Measurements from ENCODE around the genes TKTL2, TMA16 and APELA.

GRCh38 chr4:159397919-159398398 is 295.1 kb downstream of the RAPGEF2 start:
- RRBS, result no CpG with 5 or more reads among the region's 5 CpGs

GRCh38 chr4:159401217-159401698 is 298.4 kb downstream of the RAPGEF2 start:
- RRBS, result no CpG with 5 or more reads among the region's 4 CpGs

DNA sequence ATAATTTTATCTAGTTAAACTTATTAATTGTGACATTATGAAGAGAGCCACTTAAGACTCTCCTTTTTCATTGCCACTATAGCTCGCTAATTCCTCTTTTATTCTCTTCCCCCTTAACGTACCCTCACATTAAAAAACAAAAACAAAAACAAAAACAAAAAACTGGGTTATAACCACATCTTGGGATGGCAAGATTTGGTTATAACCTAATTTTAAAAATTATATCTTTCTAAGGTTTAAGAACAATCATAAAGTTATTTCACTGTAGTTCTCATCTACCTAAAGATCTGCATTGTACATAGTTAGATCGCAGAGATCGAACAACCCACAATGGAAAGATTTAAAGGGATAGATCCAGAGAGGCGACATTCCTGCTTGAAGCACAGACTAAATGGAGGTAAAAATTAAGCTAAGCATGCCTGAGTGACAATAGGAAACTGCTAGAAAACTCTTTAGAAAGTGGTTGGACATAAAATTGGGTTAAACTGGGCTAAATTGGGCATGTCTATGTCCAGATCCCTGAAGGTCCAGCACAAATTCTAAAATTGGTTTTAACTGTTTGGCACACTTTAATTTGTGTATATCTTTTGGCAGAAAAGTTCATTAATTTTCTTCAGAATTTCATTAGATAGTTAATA is 6.4 kb downstream of the NAF1 start:
- RRBS, result no CpG with 5 or more reads among the region's 5 CpGs

- RRBS, result no CpG with 5 or more reads among the region's 34 CpGs
Observed at GRCh38 chr4:163473539-163474072, at the start of gene TKTL2. Gene TKTL2 (minus strand): TSS chr4:163473754.

DNA sequence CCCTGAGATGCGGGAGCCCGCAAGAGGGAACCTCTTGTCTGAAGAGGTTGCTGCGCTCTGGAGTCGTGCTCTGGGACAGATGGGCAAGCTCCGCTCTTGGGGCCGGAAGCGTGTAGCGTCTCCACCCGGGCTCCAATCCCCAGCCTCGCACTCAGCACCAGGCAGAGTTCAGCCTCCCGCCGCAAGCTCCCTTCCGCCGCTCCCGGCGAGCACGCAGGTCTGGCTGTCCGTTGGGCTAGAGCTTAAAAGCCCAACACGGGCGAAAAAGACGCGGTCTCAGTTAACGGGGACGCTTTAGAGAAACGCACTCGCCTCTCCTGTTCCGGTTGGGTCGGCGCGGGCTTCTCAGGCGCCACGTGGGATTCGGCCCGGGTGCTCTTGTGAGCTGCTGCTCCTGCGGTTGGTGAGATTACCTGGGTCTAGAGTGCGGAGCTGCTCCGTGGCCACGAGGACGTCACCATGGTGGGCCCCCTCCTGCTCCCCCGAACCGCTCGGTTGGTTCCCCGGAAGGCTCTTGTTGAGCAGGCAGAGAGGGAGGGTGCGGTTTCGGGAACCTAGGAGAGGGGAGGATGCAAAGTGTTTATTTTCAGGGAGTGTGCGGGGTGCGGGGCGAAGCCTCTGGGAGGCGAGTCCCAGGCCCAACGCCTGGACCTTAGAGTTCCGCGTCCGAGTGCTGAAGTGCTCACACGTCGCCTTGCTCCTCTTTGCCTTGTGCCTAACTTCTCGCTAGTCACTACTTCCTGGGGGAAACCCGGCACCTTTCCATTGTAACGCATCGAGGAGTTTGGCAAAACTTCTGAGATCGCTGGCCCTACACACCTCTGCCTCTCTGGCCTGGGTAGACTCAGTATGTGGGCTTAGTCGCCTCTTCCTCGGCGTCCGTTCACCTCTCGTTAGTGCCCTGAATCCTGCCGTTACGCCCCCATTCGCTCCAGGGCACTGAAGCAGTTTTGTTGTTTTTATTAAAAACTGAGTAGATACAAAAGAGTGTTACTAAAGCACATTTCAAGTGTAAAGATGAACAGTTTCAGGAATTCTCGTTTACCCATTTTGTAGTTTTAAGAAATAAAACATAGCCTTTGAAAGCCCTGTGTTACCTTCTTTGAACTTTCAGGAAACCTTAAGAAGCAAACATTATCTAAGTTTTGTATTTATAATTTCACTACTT is at the start of gene TMA16:
TSS of gene TMA16 (plus strand) at position 348 of the 1,168 bp plus-strand sequence.
- RRBS, result 1% methylated on average over 21 of the region's 69 CpGs

- RRBS, result no CpG with 5 or more reads among the region's 3 CpGs
Observed at GRCh38 chr4:164136003-164136584, 247.7 kb downstream of the MARCHF1 start.

DNA sequence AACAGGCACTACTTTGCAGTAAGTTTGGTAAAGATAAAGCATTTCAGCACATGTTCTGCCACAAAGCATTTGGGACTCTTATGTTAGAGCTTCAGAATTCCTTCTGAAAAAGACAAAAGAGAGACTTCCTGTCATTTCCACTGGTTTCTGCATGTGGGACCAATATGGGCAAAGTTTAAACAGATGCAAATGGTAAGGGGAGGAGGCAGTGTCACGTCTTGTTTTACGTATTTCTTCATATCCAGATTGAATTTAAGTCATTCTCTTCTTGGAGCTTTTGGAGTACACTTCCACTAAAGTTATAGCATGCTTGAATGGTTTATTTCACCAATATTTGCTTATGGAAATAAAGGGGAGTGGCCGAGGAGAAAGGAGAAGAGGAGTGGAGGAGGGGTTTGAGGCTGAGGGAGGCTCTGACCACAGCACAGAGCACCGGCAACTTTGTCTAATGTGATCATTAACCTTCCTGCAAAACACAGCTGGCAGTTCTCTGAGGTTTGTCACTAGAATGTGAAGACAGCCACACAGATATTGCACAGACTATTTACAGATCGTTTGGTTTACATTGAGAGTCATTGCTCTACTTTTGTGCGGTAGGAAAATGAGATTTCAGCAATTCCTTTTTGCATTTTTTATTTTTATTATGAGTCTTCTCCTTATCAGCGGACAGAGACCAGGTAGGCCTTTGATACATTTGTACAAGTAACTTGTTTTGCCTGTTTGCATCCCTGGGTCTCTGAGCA is at the start of gene APELA:
TSS of gene APELA (plus strand) at position 448 of the 743 bp plus-strand sequence.
- RRBS, result no CpG with 5 or more reads among the region's 7 CpGs

DNA sequence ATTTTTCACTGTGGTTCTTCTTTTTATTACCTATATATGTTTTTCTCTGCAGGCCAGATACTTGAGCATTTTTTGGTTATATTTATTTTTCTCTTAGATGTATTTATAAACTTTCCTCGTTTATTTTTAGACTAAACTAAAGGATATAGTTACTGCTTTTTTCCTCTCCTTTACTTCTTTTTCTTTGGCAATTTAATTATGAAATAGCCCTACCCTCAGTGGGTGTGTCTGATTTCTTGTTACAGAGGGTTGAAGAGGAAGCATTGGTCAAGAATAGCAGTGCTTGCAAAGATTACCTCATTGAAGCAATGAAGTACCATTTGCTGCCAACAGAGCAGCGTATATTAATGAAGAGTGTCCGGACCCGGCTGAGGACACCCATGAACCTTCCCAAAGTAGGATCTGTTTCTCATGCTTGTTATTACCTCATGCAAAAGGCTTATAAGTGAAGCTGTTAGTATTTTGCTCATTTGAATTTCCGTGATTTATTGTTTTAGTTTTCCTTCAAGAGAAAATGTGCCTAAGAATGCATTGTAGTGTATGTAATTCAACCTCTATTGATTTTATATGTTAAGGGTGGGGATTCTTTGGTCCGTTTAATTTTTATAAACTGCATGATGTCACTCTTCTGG is 19.9 kb upstream of the GK3 start:
- RRBS, result no CpG with 5 or more reads among the region's 6 CpGs

- RRBS, result no CpG with 5 or more reads among the region's 3 CpGs
Observed at GRCh38 chr4:165330104-165330773, 2.8 kb downstream of the MSMO1 start.

DNA sequence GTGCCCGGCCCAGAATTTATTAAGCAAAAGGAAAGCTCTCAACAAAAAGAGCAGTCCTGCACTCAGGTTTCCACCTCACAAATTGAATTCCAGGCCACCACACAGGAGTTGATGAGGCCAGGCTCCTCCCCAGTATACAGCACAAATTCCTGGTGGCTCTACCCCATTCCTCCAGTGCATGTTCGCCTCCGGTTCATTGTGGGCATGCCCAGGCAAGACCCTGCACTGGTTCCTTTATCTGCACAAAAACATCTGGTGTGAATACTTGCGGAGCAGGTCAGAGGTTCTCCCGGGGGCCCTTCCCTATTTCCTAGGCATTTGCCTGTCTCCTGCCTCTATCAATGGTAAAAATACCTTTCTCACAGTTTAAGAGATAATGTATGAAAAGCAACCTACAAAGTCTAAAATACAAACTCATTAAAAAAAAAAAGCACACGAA is 195.2 kb upstream of the ANXA10 start:
- RRBS, result 14% methylated on average over 1 of the region's 6 CpGs

DNA sequence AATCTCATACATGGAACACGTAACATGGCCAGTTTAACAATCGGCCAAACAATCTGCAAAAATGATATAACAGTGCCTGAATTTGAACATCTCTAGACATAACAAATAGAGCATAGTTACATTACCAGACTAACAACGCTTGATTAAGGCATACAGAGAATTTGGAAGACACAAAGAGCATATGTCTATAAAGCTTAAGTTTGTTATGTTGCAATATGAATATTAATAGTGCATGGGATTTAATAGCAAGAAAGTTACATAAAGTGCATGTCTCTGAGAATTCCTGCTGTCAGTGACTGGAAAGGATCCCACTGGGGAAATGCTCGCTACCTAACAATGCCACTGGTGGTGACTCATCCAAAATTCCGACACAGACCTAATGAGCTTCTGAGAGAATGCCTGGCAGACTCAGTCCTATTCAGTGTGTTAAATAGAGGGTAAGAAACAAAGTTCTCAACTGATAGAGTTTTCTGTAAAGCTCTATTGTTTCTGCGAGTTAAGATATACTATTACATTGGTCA is 107.6 kb downstream of the PALLD start:
- RRBS, result no CpG with 5 or more reads among the region's 6 CpGs

- RRBS, result no CpG with 5 or more reads among the region's 4 CpGs
Observed at GRCh38 chr4:168605374-168605913, 108.6 kb downstream of the PALLD start.

DNA sequence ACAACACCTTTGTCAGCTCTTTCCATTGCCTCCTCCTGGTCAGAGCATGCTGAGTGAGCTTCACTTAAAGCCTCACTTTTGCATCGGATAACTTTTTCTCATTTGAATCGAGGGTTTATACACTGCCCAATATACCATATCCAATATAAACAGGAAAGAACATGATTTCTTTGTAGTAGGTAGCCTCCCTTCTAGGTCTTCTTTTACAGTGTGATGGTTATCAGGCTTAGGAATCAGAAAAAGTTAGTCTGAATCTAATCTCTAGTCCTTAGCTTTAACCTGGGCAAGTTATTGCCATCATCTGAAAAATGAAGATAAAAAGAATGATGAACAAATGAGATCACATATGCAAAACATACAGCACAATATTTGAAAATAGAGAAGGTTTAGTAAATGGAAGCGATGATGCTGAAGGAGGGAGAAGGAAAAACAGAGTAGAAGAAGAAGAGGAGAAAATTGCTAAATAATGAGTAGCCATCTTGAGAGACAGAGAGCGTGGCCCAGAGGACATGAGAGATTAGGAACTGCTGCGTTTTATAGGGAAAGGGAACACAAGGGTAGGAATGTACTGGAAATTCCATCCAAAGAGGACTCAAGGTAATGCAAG is 245.1 kb downstream of the CBR4 start:
- RRBS, result no CpG with 5 or more reads among the region's 5 CpGs

- RRBS, result no CpG with 5 or more reads among the region's 8 CpGs
Observed at GRCh38 chr4:168769127-168769914, 240.7 kb downstream of the CBR4 start.

GRCh38 chr4:169005463-169005936 is 4.6 kb downstream of the CBR4 start:
- RRBS, result no CpG with 5 or more reads among the region's 1 CpG

- RRBS, result no CpG with 5 or more reads among the region's 4 CpGs
Observed at GRCh38 chr4:169033714-169034111, 23.7 kb upstream of the CBR4 start.

DNA sequence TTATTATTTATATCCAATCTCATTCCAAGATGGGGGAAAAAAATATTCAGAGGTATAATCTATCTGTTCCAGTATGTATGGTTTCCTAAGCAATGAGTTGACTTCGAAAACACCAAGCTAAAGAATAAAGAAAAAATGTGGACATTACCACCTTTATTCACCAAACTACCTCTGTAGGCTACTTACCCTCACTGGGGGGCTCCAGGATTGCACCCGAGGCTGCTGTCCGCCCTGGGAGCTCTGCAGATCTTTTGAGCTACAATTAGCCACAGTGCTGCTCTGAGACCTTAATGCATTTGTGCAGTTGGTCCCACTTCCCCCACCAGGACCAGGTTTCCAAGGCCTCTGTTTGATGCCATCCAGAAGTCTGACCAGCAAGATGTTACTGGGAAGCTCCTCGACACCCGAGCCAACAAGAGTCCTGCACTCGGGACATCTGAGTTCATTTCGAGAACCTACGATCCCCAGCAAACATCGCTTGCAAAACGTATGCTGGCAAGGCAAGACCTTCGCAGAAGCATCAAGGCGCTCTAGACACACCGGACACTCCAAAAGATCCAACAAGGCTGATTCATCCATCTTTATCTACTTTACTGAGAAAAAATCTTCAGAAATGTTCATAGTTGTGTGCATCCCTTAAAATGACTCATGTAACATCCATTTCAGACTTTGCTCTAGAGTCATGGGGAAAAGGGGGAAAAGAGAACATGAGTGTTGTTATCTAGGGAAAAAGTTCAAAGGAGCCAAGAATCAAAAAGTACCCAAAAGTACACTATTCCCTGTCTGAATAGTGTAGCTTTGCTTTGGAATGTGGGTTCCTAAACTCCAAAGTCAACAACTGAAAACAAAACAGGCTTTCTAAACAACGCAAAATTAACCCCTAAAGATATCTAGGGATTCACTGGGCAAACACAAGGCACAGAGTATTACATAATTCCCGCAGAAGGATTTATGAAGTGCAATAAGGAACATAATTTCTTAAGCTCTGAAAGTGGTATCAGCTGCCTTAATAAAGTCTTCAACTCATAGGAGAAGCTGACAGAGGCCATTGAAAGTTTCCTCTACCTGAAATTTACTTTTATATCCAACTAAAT is 1.8 kb downstream of the SH3RF1 start:
- RRBS, result no CpG with 5 or more reads among the region's 15 CpGs

- RRBS, result no CpG with 5 or more reads among the region's 2 CpGs
Observed at GRCh38 chr4:169307740-169308053, 36.9 kb upstream of the SH3RF1 start.

DNA sequence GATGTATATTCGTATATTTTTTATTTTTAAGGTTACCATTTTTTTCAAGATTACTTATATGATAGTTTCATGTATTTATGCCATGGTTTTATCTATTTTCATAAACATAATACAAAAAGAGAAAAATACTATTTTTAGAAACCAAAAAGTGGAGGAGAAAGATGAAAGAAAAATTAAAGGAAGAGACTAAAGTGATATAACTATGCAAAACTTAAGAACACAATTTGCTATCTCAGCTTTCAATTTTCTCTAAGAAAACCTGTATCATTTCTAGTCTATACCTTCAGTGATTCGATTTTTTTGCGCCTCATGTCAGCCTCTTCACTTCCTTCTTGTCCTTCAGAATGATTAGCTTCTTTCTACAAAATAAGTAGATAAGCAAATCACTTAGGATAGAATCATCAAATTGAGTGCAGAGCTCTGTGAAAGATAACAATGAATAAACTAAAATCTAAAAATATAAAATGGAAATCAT is 104.9 kb downstream of the NEK1 start:
- RRBS, result no CpG with 5 or more reads among the region's 3 CpGs

Measured in zone of skin (tissue), 1 donor.